Umbilical cord (tissue), 2 donors: Measurements from ENCODE around the genes SLC30A5, OCLN and GTF2H2.

- RAMPAGE, long total RNA = no peak
Observed at GRCh38 chr5:64166307-64166626, 624 bp downstream of the RNF180 start.

DNA sequence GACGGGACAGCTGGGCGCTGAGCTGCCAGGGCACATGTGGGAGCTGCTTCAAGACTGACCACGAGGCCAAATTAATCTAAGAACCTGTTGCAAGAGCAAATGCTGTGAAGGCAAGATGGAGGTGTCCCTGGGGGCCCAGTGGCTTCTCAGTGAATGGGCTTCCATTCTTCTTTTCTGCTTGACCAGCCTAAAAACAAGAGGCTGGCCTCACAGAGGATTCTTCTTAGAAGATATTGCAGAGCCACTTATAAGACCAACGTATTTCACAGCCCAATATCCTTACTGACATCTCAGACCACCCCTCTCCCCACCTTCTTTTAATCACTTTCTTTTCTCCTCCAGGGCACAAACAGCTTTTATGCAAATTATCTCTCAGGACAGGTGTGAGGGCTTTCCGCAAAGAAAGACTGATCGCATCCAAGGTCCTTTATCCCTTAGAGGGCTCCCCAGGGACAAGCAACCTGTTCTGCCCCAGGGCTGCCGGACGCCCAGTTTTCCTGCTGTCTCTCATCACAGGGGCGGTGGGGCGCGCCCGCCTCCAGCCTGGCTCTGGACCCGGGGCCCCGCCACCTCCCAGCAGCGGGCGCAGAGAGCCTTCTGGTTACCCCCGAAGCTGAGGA, 265.9 kb downstream of the CWC27 start:
- RAMPAGE, long total RNA = no peak

DNA sequence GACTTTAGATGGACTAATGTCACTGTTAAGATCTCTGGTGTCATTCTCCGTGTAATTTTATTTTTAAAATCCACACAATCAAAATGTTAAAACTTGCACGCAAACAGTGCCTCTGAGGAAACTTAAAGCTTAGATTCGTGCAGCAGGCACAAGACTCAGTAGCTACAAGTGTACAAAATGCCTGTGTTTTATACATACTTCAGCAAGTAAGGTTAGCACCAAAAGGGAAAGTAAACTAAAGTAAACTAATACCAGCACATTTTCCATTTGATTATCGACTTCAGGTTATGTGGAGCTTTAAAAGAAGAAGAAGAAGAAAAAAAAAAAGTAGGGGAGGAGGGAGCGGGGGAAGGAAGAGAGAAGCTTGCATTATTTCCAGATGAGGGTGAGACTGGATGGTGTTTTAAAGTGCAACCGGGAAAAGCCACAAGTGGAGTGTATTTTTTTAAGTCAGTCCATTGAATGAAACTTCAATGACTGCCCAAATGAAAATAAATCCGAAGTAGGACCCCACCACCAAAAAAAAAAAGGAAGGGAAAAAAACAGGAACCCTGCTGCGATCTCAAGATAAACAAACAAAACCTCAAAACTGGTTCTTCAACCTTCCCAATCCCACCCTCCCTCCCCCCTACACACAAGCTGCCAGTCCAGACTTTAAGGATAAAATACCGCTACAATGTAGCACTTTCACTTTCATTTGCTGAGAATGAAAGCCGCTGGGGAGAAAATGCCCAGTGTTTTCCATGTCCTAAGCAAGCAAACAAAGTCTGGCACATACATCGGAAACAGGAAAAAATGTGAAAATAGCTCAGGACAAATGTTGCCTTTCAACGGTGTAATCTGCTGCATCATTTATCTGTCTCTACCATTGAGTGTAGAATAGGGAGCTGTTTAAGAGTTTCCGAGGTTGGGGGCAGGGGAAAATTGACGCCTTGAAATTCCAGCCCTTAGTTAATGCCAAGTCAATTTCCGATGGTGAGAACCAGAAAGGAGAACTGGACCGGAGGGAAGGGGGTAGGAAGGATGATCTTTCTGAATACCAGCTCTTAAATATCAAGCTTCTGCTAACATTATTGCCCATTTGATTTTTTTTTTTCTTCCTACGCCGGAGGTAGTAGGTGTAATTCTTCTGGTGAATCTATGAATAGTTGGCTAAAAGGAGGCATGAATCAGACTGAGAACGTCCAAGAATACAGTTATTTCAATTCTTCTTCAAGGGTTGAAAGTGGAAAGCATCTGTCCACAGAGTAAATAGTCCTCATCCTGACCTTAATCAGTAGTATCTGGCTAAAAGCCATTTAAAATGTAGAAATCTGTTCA, 962 bp upstream of the ADAMTS6 start:
- RAMPAGE, long total RNA = no peak

DNA sequence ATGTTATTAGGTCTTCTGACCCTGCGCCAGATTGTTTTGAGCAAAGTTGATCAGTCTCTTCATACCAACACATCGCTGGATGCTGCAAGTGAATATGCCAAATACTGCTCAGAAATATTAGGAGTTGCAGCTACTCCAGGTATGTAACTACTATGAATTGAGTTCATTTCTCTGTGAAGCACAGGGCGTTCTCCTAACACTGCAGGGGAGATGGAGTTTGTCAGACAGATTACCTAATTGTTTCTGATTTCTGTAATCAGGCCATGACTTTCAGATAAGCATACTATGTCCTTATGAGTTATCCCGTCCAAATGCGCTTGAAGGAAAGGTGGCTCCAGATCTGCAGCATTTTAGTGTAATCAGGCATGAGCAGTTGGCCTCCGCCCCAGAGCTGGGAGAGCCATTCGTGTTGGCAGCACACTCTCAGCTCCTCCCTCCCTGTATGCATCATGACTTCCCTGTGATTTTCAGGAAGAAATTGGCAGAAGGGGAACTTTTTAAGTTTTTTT, 88.1 kb downstream of the NLN start:
- RAMPAGE, long total RNA = no peak

DNA sequence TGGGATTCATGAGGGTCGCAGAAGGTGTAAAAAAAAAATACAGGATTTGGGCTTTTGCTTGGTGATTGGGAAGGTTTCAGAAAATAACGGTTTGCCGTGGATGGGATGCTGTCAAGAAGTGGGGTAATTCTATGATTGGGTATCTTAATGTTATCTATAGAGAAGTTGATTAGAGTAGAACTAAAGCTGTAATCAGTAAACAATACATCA, 76.9 kb downstream of the ERBIN start:
- RAMPAGE, long total RNA = no peak

DNA sequence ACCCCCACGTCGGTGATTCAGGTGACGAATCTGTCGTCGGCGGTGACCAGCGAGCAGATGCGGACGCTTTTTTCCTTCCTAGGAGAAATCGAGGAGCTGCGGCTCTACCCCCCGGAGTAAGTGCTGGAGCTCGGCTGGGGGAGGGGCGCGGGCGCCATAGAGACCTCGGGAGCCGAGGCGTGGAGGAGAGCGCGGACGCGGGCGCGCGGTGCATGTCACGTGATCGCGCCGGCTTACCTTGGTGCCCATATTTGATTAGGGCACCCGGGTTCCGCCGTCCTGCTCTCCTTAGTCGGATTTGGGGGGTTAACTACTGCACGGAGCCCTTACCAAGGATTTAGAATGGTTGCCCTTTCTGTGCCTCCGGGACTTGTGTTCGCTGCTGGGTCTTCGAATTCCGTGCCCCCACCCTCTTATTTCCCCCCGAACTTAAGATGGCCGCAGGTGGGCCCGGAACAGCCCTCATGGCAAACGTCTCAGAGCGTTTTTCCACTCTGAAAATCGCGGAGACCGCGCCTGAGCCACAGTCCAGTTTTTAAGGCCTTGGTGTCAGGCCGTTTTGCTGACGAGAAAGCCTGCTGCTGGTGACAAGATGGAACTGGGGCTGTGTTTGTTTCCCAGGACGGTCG, 436 bp downstream of the SREK1 start:
- RAMPAGE, long total RNA = no peak

- RAMPAGE, long total RNA = no peak
Observed at GRCh38 chr5:66208059-66208364, 63.9 kb downstream of the SREK1 start.

- RAMPAGE, long total RNA = no peak
Observed at GRCh38 chr5:67054700-67055487, 141.7 kb downstream of the CD180 start.

DNA sequence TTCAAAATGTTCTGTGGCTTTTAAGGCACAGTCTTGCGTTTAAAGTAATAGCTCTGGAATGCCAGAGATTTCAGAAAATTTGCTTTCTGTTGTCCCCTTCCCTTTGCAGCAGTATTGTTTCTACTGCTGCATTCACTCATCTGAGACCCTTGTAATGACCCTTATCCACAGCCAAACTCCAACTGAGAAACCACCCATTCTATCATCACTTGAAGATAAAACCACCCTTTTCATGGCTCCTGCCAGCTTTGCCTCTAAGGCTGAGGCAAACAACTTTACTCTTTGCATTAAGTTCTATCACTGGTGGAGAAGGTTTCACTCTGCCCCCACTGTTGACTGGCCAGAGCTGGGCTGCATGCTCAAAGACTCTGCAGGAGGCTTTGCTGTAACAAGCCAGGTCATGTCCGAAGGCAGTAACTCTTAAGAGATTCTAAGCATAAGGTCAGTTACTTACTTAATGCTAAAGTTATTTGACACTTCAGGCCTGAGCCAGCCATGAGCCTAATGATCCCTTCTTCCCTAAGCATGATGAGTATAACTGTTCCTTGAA, 101.9 kb downstream of the CD180 start:
- RAMPAGE, long total RNA = no peak

GRCh38 chr5:67514879-67515587, 318.4 kb upstream of the CD180 start:
- RAMPAGE, long total RNA = no peak

DNA sequence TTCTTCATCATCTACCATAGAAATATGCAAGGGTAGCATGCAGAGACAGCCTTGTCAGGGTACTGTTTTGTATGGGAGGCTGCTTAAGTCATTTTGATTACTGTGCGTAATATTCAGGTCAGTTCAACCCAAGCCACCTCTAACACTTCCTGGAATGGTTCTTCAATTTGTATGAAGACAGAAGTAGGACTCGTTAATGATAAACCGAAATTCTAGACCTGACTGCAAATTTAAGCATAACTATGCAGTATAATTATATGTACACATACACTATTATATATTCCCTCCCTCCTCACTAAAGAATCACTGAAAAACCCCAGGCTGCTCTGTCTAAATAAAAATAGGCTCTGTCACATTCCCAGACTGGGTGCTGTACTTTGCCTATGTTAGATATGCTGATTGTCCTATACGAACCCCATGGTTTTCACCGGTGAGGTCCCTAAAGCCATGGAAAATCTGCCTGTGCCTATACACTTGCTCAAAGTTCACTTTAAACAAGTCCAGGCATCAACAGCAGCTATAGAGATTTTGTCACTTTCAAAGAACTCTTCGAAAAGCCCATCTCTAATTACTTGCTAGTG, 352.1 kb upstream of the CD180 start:
- RAMPAGE, long total RNA = no peak

DNA sequence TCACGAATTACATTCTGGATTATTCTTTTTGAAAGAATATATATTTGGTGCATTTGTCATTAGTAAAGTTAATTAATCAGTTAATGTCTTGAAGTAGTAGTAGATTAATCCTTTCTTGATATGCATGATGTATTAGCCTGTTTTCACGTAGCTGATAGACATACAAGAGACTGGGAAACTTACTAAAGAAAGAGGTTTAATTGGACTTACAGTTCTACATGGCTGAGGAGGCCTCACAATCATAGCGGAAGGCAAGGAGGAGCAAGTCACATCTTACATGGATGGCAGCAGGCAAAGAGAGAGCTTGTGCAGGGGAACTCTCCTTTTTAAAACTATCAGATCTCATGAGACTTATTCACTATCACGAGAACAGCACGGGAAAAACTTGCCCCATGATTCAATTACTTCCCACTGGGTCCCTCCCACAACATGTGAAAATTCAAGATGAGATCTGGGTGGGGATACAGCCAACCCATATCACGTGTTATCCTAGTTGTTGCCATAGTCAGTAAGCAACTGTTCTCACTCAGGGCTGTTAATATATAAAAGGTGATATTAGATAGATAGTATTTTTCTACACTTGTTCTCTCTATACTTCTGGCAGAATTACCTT, 417.1 kb upstream of the PIK3R1 start:
- RAMPAGE, long total RNA = no peak

- RAMPAGE, long total RNA = no peak
Observed at GRCh38 chr5:68289017-68289224, 73.4 kb downstream of the PIK3R1 start.

- RAMPAGE, long total RNA = no peak
Observed at GRCh38 chr5:68476705-68477067, 261.1 kb downstream of the PIK3R1 start.

DNA sequence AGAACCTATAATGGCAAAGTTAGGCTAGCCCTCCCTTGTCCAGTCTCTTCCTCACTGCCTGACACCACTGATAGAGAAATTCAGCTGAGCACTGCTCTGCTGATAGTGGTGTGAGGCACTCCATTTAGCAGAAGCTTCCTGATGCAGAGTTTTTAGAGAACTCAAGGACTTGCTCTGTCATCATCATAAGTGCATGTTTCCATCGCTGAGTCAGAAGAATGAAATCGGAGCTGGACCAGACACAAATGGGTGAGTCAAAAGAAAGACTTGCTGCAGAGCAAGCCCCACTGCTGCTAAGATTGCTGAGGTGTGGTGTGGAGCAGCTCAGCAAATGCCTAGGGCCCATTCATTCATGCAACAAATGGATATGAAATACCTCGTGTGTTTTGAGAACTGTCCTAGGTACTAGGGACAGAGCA, 410.2 kb upstream of the SLC30A5 start:
- RAMPAGE, long total RNA = no peak

DNA sequence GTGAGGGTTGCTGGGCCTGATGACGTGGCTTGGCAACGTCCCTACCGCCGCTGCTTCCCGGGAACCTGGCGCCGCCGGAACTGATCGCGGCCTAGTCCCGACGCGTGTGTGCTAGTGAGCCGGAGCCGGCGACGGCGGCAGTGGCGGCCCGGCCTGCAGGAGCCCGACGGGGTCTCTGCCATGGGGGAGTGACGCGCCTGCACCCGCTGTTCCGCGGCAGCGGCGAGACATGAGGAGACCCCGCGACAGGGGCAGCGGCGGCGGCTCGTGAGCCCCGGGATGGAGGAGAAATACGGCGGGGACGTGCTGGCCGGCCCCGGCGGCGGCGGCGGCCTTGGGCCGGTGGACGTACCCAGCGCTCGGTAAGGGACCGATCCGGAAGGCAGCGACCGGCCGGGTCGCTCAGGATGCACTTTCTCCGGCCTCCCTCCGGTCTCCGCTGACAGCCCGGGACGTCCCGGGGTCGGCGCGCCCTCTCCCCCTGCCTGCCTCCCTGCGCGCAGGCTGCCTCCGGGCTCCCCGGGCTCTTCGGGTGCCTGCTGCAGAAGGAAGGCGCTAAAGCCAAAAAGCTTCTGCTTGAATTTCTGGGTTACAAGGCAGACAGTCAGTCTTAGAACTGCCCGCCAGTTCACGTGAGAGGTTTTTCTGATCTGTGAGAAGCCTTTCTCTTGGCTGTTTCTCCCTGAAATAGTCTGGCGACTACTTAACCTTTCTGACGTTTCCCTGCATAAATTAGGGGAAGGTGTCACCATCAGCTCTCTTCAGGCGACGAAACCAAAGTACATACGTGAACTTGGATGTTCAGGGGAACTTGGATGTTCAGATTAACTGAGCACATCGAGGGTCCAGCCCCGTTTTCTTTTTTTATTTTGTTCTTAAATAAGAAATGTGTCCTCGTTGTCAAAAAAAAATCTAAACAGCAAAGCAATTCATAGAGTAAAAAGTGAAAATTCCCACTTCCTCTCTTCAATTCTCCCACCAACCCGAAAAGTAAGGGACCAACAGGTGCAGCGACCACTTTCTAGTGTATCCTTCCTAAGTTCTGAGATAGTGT, at the start of gene SLC30A5:
SLC30A5 (plus strand) TSS at position 38 of the 1,054 bp plus-strand sequence.
- RAMPAGE, long total RNA = no peak

GRCh38 chr5:69451976-69452694, 37.2 kb downstream of the MARVELD2 start:
- RAMPAGE, long total RNA = no peak

- RAMPAGE, long total RNA = no peak
Observed at GRCh38 chr5:69491816-69492926, at the start of gene OCLN. OCLN (plus strand) TSS chr5:69492790.

DNA sequence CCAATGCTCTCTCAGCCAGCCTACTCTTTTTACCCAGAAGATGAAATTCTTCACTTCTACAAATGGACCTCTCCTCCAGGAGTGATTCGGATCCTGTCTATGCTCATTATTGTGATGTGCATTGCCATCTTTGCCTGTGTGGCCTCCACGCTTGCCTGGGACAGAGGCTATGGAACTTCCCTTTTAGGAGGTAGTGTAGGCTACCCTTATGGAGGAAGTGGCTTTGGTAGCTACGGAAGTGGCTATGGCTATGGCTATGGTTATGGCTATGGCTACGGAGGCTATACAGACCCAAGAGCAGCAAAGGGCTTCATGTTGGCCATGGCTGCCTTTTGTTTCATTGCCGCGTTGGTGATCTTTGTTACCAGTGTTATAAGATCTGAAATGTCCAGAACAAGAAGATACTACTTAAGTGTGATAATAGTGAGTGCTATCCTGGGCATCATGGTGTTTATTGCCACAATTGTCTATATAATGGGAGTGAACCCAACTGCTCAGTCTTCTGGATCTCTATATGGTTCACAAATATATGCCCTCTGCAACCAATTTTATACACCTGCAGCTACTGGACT, 16.7 kb downstream of the OCLN start:
- RAMPAGE, long total RNA = no peak

- RAMPAGE, long total RNA = no peak
Observed at GRCh38 chr5:71067516-71067965, at the start of gene GTF2H2. GTF2H2 (minus strand) TSS chr5:71067676.